NALM6 (cell line): ENCODE measurements around a stretch of chr1.

DNA sequence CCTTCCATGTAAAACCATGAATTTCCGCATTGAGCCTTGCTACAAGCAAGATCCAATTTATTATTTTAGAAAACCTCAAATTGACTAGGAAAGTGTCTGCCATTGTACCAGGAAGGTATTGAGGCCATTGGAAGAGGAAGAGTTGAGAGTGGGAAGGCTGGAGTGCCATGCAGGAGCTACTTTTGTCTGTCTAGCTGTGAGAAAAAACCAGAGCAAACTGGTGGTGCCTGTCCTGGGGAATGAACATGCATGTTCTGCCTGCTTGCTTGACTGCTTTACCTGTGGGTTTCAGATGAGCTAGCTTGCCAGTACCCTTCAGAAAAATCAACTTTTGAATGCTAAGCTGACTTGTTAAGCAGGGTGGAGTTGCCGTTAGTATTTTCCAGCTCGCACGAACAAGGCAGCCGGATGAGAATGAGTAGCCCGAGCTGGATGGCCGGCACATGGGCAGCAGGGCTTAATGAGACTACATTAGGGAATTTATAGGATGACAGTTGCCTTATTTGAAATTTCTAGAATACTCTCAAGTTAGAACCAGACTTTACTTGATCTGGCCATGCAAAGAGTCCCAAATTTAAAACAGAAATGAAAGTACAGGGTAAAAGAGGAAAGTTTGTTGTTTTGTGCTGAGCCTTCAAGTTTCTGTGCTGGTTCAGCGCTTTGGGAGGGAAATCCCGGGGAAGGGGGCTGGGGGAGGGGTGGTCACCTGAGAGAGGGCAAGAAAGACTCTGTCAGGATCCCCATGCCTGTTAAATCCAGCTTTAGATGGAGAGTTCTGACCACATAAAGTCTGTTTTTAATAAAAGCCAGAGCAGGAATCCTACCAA, 29.6 kb upstream of the C1orf105 start:
- PRO-cap: no peak

- PRO-cap: no peak
Observed at GRCh38 chr1:172544244-172544647, 11.3 kb downstream of the SUCO start.

- PRO-cap: no peak
Observed at GRCh38 chr1:172544648-172545720, 12.0 kb downstream of the SUCO start.

- PRO-cap: bidirectional peak, plus-strand start at chr1:172639235, minus-strand start at chr1:172639341; bidirectional peak, plus-strand start at chr1:172639500, minus-strand start at chr1:172639511
Observed at GRCh38 chr1:172639070-172640075, 19.5 kb upstream of the FASLG start.

GRCh38 chr1:172697565-172698031, 38.7 kb downstream of the FASLG start:
- PRO-cap: unidirectional peak, plus-strand start at chr1:172697857

DNA sequence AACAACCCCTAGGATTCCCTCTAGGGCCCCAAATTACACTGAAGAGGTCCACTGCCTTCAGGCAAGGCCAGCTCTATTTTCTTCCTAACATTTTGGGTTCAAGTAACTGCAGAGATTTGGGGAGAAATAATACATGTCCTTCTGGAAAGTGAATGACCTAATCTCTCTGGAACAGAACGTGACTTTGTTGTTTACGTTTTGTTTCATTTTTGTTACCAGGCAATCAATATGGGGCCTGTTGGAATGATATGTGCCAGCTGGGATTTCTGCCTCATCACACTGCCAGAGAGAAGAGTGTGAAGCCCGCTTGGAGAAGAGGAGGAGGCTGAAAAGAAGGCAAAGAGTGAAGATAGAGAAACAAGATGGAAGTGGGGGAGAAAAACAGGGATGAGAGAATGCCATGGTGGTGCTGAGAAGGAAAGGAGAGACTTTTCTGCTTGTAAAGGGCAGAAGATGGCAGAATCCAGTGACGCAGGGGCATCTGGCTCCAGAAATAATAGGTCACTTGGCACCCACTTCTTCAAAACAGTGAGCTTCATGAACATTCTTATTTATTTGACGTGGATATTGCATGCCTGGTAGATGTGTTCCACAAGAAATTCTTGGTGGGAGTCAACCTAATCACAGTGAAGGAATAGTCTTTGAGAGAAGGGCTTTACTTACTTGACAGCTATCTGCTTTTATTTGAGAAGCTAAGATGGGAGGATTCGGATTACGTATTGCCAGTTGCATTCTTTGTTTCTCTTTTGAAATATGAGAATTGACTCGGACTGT, 116.9 kb downstream of the FASLG start:
- PRO-cap: no peak

- PRO-cap: no peak
Observed at GRCh38 chr1:172986587-172987207, 64.0 kb downstream of the TNFSF18 start.

GRCh38 chr1:173051087-173051306, 256 bp upstream of the TNFSF18 start:
- PRO-cap: no peak

DNA sequence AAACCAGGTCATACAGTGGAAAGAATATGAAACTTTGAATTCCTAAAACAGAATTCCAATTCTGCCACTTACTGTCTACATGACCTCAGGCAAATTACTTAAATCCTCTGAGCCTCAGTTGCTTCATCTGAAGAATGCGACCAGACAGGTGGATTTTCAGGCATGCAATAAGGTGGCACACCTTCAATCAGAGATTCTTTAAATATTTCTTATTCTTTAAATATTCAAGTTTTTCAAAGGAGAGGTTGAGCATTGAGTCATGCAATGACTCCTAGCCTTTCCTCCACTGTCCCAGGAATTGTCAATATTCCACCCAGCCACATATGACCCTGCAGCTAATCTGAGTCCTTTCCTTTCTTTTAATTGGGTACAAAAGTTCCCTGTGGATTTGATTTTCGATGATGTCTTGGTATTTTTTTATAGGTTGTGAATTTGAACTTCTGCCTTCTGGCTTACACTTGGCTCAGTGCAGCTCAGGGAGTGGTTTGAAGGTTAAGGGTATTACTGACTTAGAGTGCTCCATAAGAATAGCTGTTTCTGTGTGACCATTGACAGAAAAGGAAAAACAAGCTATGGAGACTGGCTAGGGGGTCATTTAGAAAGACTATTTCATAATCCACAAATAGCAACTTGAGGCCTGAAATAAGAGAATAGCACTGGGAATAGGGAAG, 52.2 kb upstream of the PRDX6 start:
- PRO-cap: no peak

- PRO-cap: no peak
Observed at GRCh38 chr1:173481189-173481769, 4.1 kb downstream of the PRDX6 start.

DNA sequence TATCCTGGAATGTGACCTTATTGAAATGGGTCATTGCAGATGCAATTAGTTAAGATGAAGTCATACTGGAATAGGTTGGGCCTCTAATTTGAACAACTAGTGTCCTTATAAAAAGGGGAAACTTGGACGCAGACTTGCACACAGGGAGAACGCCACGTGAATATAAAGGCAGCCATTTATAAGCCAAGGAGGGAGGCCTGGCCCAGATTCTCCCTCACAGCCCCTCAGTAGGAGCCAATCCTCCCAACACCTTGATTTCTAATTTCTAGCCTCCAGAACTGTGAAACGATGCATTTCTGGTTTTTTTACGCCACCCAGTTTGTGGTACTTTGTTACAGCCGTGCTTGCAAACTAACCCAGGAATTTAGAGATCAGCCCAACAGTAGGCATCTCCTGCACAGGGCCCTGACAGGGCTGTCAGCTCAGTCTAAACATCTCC, 30.5 kb downstream of the PRDX6 start:
- PRO-cap: no peak

DNA sequence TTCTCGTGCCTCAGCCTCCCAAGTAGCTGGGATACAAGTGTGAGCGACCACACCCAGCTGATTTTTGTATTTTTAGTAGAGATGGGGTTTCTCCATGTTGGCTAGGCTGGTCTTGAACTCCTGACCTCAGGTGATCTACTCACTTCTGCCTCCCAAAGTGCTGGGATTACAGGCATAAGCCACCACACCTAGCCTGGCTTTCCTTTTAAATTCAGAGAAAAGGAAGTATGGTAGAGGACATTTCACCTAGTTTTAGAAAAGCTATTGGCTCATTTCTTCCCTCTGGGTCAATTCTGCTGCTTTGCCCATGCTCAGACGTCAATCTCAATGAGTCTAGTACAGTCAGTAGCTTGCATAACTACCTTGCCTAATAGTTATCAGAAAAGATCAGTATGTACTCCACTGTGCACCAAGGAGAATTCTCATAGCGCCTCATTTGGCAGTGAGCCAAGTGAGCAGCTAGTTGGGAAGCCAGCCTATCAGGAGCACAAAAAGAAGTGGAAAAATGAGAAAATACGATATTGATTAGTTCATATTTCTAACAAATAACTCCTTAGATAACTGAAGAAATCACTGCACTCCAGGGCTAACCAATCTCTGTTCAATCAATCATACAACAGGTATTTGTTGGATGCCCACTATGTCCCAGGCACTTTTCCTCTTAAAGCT, 50.0 kb downstream of the PRDX6 start:
- PRO-cap: no peak

GRCh38 chr1:173825152-173825484, 435 bp upstream of the CENPL start:
- PRO-cap: no peak

DNA sequence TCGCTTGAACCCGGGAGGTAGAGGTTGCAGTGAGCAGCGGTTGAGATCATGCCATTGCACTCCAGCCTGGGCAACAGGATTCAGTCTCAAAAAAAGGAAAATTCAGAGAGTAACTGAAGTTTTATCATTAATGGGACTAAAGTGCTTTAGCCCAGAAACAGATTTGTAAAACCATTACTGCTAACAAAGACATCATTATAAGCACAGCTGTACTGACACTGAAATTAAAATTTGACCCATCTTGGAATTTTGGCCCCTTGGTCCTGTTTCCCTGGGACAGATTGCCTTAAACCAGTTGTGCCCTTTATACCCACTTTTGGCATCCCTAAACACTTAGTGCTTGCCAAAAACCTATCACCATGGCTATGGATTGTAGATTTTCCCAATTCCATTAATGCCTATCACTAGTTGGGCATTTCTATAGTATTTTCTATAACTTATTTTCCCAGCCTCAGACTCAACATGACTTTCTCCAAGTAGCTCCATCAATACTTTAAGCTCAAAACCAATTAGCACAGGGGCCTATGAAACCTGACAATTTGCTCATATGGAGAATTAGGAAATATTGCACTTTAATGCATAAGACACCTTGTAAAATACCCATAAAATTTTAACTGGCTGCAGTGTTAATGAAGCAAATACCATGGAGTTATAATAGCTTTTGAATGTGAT, 4.9 kb upstream of the ZBTB37 start:
- PRO-cap: no peak

DNA sequence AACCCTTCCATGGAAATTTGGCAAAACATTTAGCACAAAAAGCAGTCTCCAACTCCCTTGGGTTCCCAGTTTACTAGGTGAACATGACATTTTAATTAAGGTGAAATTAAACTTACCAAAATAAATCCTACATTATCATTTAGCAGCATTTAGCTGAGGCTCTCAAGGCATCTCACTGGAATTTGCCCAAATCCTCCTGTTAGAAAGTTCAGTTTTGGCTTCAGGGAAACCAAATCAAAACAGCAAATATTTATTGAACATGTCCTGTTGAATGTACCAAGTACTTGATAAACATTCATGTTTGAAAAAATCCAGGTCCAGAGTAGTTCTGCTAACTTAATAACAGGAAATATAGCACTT, 8.4 kb upstream of the SERPINC1 start:
- PRO-cap: no peak

DNA sequence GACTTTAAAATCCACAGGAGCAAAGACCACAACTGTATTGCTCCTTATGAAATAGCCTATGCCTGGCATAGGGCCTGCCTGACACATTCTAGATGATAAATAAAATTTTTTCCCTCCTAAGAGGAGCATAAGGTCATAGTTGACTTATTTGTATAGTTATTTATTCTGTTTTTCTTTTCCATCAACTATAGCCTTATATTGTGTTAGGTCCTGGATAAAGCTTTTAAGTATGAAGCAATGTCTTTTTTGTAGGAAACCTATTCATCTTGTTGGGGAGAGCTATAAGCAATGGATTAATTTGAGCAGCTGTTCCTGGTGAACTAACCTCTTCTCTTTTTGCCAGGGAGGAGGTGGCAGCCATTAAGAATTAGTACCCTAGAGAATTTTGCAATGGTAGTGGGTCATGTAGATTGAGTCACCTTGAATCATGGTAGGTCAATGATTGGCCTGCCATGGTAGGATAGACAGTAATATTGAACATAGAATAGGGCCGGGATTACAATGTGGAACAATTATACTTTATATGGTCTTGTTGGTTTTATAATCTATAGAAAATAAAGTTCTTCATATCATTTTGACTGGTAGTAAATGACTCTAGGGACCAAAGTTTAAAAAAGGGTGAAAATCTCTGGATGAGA, 47.3 kb upstream of the GPR52 start:
- PRO-cap: no peak

GRCh38 chr1:174437202-174437704, 10.5 kb upstream of the GPR52 start:
- PRO-cap: no peak

- PRO-cap: no peak
Observed at GRCh38 chr1:174820192-174820683, 179.5 kb upstream of the CACYBP start.

GRCh38 chr1:174848399-174849043, 151.2 kb upstream of the CACYBP start:
- PRO-cap: no peak

GRCh38 chr1:174898386-174899284, 101.1 kb upstream of the CACYBP start:
- PRO-cap: no peak